Endothelial cell (in vitro differentiated cells): ENCODE data around the genes TBX21 and MRPL10.

- PRO-cap: no peak
Measured at GRCh38 chr17:46227745-46228080, 34.5 kb upstream of the KANSL1 start.

GRCh38 chr17:46712314-46713096 lies 106.0 kb downstream of the WNT3 start:
- PRO-cap: no peak

DNA sequence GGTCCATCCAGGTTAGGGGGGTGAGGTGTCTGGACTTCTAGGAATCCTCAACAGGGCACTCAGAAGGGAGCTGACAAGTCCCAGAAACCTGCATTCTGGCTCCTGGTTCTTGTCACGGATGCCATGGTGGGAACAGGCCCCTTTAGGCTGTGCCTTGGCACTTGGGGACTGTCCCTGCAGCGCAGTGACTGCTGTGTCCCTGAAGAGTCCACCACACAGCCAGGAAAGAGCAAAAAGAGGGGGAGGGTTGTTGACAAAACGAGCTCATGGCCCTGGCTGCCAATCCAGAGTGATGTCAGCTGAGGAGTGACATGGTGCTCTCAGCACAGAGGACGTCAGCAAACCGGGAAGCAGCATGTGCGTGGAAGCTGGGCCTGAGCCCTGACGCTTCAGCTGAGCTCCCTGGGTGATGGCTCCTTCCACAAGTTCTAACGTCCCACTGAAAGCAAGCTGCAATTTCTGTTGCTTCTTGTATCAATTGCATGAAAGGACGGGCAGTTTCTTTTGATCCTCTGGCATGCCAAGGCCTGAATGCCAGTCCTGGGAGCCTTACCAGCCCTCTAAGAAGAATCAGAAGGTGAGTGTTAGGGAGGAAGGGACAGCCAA lies 14.5 kb upstream of the WNT3 start:
- PRO-cap: no peak

DNA sequence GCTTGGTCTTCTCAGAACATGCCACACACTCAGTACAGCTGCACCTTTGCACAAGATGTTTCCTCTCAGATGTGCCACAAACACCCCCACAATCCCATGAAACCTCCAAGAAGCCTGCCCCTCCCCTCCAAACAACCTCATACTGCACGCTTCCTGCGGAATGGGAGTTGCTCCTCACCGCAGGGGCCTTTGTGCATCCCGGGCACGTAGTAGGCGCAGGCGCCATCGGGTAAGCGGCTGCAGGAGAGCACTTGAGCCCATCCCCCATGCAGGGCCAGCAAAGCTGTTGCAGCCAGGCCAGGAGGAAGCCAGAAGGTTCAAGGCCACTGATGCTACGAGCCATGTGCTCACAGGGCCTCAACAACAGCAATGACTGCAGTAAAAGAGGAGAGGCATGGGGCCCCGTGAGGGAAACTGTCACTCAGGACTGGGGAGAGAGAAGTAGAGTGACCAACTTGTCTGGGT lies 20.5 kb downstream of the GOSR2 start:
- PRO-cap: no peak

GRCh38 chr17:46984358-46984731 lies 5.3 kb upstream of the RPRML start:
- PRO-cap: no peak

DNA sequence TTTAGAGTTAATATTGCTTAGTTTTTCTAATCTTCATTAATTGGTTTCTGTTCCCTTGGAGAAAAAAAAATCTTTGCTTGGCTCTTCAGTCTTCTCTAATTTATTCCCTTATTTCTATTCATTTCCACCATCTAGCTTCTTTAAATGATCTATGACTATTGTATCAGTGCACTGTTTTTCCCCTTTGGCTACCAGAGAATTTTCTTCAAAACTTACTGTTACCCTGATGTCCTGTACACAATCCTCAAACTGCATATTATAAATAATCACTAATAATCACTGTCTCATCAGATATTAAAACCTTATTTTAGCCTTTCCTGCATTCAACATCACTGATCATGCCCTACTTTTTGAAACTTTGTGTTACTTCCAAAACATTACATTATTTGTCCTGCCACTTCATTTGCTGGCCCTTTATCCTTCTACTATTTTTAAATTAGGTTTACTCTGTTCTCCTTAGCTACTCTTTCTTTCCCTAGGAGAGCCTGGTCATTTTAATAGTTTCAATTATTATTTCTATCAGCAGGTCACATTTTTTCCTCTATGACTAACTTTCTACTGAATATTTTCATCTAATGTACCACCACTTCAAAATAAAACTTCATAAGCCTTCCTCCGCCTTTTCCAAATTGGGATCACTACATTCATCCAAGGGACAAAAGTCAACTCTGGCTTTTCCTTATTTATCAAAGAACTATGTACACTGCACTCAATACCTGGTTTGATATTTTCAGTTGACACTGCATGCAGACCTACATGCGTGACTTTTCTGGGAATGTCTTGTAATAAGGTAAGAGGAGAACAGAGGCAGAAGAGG lies 36.4 kb downstream of the CDC27 start:
- PRO-cap: no peak

DNA sequence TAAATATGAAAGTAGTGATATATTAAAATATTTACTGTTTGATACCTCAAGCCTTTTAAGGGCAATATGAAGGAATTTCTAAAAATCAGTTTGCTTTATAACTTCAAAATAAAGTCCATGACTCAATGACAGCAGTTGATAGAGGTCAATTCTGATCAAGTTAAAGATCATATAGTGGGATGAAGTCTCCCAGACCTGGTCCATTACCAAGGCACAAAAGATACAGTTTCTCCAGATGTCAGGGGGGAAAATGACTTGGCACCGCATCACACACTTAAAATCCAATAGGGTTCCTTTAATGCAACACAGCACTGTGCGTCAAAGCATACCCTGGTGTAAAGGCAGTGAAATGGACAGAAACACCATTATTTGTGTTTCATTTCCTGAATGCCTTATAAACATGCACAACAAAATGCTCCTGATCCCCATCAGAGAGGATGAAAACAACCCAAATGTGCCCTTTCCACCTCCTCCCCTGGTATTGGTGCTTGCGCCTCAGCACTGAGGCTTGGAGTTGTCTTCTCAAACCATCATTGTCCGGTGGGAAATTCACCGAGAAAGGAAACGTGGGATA lies 944 bp downstream of the CDC27 start:
- PRO-cap: bidirectional peak, plus-strand start at position 533 of the sequence, minus-strand start at position 516 of the sequence

GRCh38 chr17:47225070-47226063 lies 16.2 kb downstream of the MYL4 start:
- PRO-cap: no peak

DNA sequence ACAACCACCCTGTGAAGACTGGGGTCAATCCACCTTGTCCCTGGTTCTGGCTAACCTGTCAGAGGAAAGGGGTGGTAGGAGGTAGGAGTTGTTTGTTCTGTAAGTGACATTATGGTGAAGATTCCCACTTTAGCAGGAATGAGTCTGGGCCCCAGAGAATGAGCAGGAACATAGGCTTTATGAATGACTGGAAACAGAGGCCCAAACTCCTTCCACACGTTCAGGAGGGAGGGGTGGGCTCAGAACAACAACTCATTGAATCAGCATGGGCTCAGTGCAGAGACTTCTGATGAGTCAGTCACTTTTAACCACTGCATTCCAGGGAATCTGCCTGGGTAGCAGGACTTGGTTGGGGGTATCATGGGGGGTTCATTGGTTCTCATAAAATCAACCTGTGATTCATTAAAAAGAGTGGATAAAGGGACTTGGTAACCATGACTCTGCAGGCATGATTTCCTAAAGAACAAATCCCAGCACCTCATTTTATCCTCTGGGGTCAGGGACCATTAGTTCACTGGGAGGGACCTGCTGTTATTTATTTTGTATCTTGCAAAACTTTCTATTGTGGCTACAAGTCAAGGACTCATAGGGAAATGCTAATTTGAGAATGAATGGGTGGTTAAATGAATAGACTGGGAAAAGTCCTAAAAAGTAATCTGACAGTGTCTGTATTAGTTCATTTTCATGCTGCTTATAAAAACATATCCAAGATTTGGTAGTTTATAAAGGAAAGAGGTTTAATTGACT lies 13.7 kb downstream of the ITGB3 start:
- PRO-cap: no peak

- PRO-cap: no peak
Measured at GRCh38 chr17:47316299-47316819, 7.4 kb upstream of the EFCAB13 start.

DNA sequence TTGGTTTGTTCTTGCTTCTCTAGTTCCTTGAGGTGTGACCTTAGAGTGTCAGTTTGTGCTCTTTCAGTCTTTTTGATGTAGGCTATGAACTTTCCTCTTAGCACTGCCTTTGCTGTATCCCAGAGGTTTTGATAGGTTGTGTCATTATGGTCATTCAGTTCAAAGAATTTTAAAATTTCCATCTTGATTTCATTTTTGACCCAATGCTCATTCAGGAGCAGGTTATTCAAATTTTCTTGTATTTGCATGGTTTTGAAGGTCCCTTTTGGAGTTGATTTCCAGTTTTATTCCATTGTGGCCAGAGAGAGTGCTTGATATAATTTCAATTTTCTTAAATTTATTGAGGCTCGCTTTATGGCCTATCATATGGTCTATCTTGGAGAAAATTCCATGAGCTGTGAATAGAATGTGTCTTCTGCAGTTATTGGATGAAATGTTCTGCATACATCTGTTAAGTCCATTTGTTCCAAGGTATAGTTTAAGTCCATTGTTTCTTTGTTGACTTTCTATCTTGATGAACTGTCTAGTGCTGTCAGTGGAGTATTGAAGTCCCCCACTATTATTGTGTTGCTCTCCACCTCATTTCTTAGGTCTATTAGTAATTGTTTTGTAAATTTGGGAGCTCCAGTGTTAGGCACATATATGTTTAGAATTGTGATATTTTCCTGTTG lies 94.0 kb upstream of the NPEPPS start:
- PRO-cap: no peak

DNA sequence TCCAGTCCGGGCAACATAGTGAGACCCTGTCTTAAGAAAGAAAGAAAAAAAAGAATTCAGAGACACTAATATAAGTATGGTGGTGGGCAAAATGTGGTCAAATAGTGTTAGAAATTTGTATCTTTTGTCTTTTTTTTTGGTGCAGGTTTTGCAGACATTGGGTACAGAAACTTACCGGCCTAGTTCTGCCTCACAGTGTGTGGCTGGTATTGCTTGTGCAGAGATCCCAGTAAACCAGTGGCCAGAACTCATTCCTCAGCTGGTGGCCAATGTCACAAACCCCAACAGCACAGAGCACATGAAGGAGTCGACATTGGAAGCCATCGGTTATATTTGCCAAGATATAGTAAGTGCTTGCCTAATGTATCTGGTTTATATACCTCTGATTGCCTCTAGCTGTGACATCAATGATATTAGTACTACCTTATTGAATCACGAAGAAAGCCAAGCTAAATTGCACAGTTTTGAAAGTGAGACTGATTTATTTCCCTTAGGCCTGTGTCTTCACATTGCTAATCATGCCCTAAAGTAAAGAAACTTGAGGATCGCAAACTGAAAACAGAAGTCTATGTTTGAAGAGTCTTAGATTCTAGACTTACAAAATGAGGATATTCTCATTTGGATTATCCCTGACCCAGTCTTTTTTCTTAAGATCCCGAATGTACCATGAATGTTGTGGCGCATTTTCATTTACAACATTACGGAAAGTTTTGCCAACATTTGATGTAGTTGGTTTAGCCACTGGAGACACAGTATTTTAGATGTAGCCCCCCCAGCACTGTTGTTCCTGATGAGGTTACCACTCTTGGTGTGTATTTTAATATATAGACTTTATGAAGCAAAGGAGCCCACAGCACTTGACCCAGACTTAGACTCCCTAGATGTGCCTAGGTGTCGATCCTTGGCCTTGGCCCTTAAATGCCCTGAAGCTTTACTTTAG lies 7.3 kb downstream of the KPNB1 start:
- PRO-cap: no peak

- PRO-cap: no peak
Measured at GRCh38 chr17:47658260-47658792, 8.6 kb downstream of the KPNB1 start.

DNA sequence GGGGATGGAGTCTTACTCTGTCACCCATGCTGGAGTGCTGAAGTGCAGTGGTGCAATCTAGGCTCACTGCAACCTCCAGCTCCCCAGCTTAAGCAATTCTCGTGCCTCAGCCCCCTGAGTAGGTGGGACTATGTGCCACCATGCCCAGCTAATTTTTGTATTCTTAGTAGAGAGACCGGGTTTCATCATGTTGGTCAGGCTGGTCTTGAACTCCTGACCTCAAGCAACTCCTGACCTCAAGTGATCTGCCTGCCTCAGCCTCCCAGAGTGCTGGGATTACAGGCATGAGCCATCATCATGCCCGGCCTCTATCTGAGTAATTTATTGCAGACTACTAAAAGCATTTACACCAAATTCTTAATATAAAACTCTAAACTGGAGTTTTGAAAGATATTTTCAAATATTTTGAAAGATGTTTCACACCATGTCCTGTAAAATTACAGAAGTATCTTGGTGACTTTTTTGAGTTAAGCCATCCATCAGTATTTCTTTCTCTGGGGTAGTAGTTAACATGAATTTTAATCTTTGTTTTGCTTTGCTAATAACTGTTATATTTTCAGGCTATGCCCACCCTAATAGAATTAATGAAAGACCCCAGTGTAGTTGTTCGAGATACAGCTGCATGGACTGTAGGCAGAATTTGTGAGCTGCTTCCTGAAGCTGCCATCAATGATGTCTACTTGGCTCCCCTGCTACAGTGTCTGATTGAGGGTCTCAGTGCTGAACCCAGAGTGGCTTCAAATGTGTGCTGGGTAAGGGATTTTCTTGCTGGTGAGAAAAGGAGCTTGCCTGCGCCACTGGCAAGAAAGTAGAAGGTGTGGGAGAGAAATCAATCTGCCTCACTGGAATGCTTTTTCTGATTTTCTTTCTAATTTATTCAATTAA lies 19.6 kb downstream of the KPNB1 start:
- PRO-cap: no peak

DNA sequence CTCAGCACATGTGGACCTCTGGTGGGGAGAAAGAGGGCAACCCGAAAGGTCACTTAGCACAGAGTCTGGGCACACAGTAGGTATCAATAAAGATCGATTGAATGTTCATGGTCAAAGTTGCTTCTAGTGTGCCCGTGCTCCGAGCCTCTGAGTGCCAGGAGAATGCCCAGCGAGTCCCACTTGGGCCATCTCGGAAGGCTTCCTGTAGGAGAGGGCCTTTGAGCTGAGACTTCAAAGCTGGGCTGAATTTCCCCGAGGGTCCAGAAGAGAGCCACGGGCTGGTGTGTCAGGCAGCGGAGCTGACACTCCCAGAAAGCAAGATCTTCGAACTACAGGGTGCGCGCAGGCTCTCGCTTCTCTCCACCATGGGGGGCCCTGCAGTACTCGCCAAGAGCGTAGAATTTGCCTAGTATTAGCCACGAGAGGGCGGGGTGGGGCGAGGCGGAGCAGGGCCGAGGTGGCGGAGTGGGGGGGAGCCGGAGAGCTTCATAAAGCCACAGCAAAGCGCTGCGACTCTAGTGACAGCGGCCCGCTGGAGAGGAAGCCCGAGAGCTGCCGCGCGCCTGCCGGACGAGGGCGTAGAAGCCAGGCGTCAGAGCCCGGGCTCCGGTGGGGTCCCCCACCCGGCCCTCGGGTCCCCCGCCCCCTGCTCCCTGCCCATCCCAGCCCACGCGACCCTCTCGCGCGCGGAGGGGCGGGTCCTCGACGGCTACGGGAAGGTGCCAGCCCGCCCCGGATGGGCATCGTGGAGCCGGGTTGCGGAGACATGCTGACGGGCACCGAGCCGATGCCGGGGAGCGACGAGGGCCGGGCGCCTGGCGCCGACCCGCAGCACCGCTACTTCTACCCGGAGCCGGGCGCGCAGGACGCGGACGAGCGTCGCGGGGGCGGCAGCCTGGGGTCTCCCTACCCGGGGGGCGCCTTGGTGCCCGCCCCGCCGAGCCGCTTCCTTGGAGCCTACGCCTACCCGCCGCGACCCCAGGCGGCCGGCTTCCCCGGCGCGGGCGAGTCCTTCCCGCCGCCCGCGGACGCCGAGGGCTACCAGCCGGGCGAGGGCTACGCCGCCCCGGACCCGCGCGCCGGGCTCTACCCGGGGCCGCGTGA lies at the start of gene TBX21:
TBX21 (plus strand) TSS at position 518 of the 1,104 bp plus-strand sequence.
- PRO-cap: unidirectional peak, plus-strand start at position 518 of the sequence

DNA sequence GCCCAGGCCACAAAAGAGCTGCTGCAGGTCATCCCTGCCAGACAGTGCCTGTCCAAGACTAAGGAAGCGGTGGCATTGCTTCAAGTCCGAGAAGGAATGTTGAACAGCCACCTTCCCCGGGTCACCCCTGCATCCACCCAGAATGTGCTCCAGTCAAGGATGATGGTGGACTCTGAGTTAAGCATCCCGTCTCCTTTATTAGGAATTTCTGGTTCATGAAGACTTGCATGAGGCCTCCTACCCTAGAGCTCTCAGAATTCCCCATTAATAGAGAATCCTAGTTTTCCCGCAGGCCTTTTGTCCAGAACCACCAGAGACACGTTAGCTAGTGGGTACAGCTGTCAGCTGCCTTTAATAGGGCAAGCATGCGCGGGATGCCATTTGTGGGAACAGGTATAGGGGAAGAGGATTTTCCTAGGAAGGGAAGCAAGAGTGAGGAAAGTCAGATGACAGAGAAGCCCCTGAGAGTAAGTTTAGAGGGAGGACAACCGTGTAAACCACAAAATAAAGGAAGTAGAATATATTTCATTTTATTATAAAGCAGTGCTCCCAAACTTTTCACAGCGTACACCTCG lies 1.4 kb upstream of the OSBPL7 start:
- PRO-cap: no peak

- PRO-cap: bidirectional peak, plus-strand start at chr17:47831731, minus-strand start at chr17:47831523
Measured at GRCh38 chr17:47830934-47831863, at the start of gene MRPL10. TSS of gene MRPL10 (minus strand) at chr17:47831541.

DNA sequence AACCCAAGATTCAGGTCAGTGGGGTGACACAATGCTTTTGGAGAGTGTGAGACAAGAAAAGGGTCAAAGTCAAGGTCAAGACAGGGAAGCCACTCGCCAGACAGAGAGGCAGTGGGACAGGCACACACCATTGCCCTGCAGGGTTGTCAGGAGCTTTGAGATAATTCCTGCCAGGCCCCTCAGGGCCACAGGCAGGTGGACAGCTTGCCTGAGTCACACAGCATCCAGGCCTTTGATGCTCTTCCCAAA lies 4.0 kb downstream of the PRR15L start:
- PRO-cap: no peak

DNA sequence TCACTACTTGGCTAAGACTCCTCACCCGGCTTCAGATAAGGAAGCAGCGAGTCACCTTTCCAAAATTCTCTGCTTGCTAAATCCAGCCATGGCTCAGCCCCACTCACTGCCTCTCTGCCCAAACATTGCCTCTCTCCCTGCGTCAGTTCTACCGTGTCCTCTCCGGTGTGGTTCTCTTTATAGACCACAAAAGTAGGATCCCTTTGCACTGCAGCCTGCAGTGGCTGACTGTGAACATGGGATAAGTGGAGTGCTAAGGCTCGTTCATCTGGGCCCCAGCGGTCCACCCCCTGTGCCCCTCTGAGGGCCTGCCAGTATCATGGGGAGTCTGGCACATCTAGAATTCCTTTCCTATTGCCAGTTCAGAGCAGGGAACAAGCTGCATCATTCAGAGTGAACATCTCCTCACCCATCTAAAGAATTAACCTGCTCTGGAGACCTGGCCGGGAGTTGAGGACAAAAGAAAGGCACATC lies 13.1 kb downstream of the CDK5RAP3 start:
- PRO-cap: no peak

DNA sequence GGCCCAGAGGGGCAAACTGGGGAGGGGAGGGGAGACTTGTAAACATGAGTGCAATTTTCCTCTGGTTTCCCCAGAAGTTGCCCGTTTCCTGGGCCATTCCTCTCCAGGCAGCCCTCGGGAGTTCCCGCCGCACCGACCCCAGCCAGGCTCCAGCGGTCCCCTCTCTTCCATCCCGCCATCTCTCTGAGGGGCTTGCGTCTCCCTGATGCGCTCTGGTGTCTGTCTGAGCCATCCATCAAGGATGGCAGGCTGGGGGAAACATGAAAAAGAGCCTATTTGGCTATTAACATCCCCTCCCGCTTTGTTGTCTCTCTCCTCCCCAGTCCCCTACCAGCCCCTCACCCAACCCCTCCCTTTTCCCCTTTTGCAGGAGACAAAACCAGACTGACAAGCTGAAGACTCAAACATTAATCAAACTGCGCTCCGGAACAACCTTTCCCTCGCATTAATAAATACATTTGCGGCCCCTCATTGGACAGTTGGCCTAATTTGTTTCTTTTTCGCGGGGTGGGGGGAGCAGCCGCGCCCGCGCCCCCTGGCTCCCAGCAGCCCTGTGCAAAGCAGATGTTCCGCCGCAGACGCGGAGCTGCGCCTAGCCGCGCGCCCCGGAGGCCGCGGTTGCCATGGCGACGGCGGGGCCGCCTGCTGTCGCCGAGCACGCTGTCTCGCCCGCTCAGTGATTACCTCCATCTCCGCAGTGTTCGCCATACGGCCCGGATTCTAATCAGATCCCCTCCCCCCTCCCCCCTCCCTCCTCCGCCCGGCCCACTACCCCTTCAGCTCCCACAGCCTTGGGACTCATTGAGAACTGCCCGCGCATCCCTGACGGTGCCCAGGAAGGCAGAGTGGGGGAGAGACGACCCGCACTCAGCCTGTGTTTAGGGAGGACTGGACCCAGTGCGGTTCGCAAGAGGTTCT lies 25.6 kb downstream of the COPZ2 start:
- PRO-cap: no peak